ENCODE data around the gene JADE3.

DNA sequence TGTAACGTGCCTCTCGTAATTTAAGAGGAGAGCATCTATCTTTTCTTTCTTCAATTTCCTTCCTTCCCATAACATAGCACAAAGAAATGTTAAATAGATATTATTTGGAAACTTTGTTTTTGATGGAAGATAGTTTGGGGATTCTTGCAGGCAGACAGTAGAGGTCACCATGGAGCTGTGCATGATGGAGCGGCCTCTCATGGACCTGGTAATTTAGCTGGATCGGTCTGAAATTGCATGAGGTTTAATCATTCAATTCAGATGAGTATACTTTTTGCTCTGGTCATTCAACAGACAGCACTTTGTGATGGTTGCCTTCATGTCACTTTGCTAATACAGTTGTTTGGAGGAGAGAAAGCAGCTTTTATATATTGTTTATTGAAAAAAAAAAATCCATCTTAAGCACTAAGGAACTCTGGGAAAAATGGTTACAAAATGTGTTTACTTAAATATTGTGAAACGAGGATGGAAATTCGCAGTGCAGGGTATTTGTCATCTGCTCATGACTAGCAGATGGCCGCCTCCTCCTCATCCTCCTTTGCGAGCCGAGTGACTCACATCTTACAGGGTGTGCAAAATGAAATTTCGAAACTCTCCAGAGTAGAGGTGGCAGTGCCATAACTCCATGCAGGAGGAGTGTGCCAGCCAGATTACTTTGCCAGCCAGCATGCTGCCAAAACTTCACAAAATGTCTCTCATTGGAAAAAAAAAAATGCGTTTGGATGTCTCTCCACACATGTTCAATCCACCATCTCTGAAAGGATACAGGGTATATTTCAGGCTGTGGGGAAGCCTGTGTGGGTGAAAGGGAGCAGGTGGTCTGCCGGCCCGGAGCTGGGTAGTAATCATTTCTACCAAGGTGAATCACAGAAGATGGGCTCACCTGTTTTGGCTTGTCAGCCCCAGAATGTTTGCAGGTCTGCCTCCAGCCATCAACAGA, 314.8 kb upstream of the DIPK2B start:
- PRO-cap, result no peak
- RAMPAGE, long total RNA, result no peak

DNA sequence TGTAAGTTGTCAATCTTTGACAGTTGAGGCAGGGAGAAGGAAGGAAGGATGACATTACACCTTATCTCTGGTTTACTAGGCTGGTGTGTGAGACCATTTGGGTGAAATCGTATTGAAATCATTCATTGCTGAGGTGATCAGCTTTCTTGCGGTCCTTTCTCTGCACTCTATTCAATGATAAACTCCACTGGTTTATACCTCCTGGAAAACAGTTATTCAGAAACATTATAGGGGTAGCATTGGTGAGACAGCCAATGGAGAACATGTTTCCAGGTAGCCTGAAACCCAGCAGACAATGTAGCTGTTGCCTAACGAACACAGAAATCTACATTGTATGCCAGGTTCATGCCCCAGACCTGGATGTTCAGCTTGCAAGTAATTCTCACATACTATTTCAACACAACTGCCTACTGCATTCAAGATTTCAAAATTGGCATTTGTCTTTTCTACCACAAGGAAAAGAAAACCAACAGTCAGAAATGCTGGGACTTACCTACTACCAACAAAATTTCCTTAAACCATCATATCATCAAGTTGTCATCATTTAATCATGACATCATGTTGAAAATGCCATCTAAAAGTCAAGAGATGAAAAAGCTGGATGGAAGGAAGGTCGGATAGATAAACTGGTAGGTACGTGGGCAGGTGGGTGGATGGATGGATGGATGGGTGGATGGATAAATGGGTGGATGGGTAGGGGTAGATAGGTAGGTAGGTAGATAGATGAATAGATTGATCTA, 545.4 kb upstream of the DIPK2B start:
- PRO-cap, result no peak
- RAMPAGE, long total RNA, result no peak

DNA sequence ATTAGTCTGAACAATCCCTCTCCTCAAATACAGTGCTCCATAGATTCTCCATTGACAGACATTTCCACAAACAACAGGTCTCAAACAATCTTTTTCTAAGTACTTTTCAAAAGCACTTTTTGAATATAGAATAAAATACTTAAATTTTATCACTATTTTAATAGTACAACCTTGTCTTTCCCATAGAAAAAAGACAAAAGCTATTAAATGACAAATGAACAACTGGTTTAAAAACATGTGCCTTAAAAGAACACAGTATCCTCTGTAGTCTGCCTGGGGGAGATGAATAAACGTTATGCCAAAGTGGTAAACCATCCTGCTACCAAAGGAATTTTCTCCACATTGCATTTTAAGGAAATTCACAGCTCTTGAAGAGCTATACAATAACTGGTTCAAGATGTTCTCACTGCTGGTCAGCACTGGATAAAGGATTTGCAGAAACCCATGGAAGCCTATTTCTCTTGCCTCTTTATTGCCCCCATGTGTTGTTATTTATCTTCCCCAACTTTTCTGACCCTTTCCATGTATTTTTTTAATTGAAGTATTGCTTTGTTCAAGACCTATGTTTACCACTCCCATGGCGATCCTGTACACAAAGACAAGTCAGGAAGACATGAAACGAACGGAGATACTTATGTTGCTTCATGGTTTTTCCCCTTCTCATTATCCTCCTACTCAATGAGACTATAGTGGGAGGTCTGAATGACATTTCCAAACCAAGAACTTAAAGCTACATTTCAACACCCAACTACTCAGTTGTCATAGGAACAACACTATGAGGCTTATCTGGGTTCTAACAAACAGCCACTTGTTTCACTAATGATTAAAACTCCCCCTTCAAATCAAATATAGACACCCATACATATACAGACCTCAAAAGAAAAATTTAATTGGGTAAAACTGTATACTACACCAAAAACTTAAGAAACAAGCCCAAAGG, 566.3 kb upstream of the DIPK2B start:
- PRO-cap, result no peak
- RAMPAGE, long total RNA, result no peak

GRCh38 chrX:45767628-45767865, 566.9 kb upstream of the DIPK2B start:
- PRO-cap, result no peak
- RAMPAGE, long total RNA, result no peak

DNA sequence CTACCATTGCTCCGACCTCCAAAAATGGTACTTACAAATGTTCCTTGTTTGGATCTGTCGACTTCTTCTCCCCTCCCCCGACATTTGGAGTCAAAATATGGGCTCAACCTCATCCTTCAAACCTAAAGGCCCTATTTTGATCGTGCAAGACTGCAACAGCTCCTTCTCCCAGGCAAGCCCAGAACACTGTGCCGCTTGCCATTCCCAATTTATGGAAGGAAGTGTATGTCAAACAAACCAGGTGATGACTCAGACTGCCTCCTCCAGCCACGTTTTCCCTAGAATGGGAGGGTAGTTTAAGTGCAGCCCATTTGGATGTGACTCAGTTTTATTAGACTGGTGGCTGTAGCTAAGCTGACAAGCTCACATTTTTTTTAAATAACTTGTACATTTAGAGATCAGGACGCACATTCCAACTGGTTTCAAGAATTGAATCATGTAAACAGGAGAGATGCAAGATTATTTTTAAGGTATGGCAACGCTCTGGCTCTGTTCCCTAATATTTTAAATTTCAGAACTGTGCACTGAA, 570.5 kb upstream of the DIPK2B start:
- PRO-cap, result no peak
- RAMPAGE, long total RNA, result no peak

DNA sequence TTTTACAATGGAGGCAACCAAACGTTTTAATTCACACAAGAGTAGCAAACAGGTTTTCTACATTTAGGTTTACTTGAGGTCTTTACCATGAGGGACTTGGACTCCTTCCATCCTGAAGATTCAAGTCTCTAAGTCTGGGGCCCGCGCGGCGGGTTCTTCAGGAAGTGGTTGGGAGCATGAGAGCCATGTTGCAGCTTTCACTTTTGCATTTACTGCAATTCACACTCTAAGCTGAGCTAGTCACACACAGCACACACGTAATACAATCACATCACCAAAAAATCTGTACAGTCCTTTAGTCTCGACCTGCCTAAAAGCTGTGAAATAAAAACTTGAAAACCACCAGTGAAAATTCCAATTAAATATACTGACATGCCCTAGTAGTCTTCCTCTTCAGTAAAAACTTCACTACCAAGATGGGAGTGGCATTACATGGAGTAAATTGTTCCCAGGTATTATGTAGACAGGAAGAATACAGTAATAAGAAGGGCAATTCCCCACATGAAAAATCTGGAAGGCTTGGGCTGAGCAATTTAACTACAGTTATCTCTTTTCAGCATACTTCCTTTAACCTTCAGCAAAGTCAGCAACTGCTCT, 571.0 kb upstream of the DIPK2B start:
- PRO-cap, result no peak
- RAMPAGE, long total RNA, result no peak

DNA sequence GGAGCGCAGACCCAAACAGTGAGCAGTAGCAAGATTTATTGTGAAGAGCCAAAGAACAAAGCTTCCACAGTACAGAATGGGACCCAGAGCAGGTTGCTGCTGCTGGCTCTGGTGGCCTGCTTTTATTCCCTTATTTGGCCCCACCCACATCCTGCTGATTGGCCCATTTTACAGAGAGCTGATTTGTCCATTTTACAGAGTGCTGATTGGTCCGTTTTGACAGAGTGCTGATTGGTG, 203.1 kb upstream of the KRBOX4 start:
- PRO-cap, result no peak
- RAMPAGE, long total RNA, result no peak

GRCh38 chrX:46325155-46325969, 121.7 kb upstream of the KRBOX4 start:
- PRO-cap, result no peak
- RAMPAGE, long total RNA, result no peak

- PRO-cap, result no peak
- RAMPAGE, long total RNA, result no peak
These were observed 39.3 kb downstream of the KRBOX4 start for GRCh38 chrX:46486292-46486808.

- PRO-cap, result no peak
- RAMPAGE, long total RNA, result no peak
These were observed 415 bp downstream of the SLC9A7 start for GRCh38 chrX:46758353-46759053.

DNA sequence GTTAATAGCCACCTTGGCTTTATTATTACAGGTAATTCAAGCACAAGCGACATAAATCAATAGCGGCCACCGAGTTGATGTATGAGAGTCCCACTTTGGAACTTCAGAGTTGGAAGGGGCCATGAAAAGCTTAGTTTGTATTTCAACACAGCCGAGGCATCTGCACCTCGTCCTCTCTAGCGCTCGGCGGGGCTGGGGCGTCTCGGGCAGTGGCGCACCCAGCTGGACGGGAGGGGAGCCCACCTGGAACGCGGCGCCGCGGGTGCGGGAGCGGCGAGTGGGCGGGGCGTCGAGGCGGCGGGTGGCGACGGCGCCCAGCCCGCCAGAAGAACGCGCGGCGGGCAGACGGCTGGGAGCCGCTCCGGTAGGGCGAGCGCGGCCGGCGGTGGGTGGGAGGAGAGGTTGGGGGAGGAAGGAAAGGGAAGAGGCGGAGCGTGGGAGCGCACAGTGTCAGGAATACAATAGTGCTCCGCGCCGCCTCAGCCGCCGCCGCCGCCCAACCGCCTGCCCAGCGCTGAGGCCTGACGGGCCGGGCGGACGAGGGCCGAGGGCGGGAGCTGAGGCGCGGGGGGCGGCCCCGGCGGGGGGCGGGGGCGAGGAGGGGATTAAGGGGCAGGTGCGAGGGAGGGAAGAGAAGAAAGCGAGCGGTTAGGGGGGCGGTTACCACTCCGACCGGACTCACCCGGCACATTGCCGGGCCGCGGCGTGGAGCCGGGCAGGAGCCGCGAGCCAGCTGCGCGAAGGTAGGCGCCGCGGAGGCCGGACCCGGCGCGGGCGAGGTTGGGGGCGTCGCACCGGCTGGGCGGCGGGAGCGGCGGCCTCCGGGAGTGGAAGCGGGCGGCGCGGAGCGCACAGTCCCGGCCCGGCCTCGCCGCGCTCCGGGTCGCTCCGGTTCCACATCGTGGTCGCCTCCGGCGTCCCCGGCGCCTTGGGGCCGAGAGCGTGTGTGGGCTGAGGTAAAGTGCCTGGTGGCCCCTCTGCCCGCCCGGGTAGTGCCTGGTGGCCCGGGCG, at the start of gene JADE3:
TSS of gene JADE3 (plus strand) at position 445 of the 1,011 bp plus-strand sequence.
- PRO-cap, result no peak
- RAMPAGE, long total RNA, result no peak

DNA sequence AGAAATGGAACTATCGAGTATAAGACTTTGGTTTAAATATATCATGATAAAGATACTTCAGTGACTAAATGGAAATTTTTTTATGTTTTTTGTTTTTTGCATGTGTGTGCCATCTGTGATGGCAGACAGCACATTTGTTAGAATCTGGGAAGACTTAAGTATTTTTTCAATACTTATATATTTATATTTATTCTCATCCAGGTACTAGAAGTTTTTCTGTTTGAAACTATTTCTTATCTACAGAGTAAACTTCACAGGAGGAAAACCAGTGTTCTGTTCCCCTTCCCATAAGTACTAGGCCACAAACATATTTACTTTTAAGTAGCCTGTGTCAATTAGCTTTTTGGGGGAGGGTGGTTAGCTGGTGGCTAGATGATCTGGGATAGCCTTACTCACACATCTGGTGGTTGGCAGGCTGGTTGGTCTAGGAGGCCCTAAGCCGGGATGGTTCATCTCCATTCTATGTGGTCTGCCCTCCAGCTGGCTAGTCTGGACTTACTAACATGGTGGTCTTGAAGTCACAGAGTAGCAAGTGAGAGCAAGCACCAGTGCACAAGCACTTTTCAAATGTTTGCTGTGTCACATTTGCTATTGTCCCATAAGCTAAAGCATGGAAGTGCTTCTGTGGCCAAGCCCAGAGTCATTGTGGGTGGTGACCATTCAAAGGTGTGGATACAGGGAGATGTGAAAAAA, 6.2 kb downstream of the JADE3 start:
- PRO-cap, result no peak
- RAMPAGE, long total RNA, result no peak

DNA sequence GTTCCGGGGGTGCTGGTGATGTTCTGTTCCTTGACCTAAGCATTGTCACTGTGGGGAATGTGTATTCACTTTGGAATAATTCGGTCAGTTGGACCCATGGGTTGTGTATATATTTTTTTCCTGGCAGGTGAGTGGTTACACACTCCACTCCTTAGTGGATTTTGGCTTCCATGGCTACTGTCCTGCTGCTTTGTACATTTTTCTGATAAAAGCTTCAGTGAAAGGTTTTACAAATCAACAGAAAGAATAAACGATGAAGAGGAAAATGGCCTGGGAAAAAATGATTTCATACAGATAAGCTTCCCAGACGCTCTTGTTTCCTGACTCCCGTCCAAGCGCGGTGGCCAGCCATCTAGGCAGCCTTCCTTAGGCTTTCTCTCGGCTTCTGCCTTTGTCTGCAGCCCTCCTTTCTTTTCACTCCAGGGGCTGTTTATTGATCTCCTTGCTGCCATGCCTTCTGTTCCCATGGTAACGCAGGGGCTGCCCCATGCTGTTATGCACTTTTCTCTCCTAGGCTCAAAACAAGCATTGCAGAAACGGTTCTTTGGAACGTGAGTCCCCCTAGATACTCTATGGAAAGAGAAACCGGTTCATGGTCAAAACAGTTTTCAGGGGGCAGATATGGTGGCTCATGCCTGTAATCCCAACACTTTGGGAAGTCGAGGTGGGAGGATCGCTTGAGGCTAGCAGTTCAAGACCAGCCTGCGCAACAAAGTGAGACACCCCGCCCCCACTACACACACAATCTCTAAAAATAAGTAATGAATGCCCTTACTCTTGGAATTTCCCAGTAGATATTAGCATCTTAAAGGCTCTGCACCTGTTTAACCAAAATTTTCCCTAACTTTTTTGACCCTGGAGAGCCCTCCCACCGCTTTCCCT, 54.1 kb upstream of the ZNF157 start:
- PRO-cap, result no peak
- RAMPAGE, long total RNA, result no peak

DNA sequence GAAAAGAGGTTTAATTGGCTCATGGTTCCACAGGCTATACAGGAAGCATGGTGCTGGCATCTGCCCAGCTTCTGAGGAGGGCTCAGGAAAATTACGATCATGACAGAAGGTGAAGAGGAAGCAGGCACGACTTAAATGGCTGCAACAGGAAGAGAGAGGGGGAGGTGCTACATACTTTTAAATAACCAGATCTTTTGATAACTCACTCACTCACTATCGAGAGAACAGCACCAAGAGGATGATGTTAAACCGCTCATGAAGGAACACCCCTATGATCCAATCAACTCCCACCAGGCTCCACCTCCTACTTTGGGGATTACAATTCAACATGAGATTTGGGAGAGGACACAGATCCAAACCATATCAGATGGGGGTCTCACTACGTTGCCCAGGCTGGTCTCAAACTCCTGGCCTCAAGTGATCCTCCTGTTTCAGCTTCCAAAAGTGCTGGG, 11.9 kb upstream of the ZNF157 start:
- PRO-cap, result no peak
- RAMPAGE, long total RNA, result no peak

GRCh38 chrX:47523366-47523897, 37.6 kb upstream of the ARAF start:
- PRO-cap, result no peak
- RAMPAGE, long total RNA, result no peak

GRCh38 chrX:47540073-47540272, 21.0 kb upstream of the ARAF start:
- PRO-cap, result no peak
- RAMPAGE, long total RNA, result no peak

- PRO-cap, result no peak
- RAMPAGE, long total RNA, result no peak
These were observed 10.6 kb upstream of the TIMP1 start for GRCh38 chrX:47571588-47572078.

GRCh38 chrX:48477078-48477497, 1.1 kb downstream of the FTSJ1 start:
- PRO-cap, result no peak
- RAMPAGE, long total RNA, result no peak

- PRO-cap, result no peak
- RAMPAGE, long total RNA, result no peak
These were observed 1.5 kb upstream of the EBP start for GRCh38 chrX:48520089-48520605.

- PRO-cap, result no peak
- RAMPAGE, long total RNA, result no peak
These were observed 1.2 kb downstream of the WDR13 start for GRCh38 chrX:48598433-48598955.

Data from spinal cord (tissue), 3 donors.